ENCODE measurements around the genes C2CD4D, LCE3A, LCE2B and LCE1F.

GRCh38 chr1:151827469-151828003 is 4.1 kb downstream of the RORC start:
- PRO-cap: no peak
- RAMPAGE, long total RNA, 4 experiments: no peak in any of the 4 experiments

DNA sequence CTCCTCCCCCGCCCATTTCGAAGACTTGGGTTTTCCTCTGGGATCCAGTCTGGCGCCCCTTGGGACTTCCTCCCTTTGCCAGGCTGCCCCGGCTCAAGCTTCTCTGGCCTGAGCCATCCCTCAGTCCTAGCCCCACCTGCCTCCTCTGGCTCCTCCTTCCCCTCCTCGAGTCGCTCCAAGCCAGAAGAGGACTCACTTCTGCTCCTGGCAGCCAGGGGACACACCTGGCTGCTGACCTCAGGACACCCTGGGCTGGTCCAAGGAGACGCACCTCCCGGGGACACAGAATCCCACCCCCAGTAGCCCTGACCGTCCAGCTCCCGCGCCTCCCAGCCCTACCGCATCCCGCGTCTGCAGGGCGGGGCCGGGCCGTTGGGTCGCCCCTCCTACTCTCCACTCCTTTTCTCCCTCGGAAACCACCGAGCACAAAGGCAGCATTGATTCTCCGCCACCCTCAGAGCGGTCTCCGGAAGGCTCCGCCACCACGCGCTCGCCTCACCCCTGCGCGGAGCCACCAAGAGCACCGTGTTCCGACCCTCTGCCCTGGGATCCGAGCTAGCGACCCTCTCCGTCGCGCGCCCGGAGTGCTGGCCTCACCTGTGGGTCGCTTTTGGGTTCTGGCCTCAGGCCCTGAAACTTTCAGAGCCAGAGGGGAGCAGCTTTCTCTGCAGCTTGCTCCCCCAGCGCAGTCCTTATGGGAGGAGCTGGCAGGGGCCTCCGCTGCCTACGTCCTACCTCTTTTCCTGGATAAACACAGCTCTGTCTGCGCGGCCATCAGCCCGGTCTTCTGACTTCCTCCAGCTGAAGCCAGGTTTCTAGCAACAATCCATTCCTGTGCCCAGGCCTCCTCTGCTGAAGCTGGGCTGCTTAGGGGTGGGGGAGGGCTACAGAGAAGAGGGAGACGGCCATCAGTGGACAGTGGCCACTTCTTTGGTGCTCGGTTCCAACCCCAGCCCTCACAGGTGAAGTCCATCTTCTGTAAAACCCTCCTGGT is at the start of gene C2CD4D:
Gene C2CD4D, minus strand, starts transcription at position 353 of the 994 bp plus-strand sequence.
- PRO-cap: no peak
- RAMPAGE, long total RNA, 4 experiments: no peak in any of the 4 experiments

DNA sequence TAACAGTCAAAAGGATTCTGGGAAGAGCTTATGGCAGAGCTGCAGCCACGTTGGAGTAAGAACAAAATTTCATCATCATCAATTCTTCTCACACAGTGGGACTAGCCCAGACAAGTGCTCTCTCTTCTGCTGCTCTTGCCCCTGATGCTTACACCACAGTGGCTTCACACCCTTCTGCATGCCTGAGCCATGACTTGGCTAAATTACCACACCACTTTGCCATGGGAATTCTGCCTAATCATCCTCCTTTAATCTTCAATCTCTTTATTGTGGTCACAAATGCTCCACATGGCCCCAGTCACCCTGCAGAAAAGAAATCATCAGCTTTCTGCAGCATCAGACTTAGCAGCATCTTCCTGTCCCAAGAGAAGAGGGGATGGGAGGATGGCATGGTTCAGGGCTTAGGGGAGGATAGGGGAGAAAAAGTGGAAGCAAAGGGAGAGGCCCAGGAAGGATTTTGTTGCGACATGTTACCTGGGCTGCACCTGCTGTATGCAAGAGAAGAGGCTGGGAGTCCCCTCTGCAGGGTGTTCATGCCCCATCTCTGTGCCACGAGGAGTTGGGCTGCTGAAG is 8.9 kb upstream of the RPTN start:
- PRO-cap: no peak
- RAMPAGE, long total RNA, 4 experiments: no peak in any of the 4 experiments

- PRO-cap: no peak
- RAMPAGE, long total RNA, 4 experiments: no peak in any of the 4 experiments
Observed at GRCh38 chr1:152623038-152623326, at the start of gene LCE3A. Gene LCE3A, minus strand, starts transcription at chr1:152623103.

- PRO-cap: no peak
- RAMPAGE, long total RNA, 4 experiments: no peak in any of the 4 experiments
Observed at GRCh38 chr1:152685915-152686366, at the start of gene LCE2B. Gene LCE2B, plus strand, starts transcription at chr1:152686123.

GRCh38 chr1:152774879-152775373 is at the start of gene LCE1F:
Gene LCE1F, plus strand, starts transcription at chr1:152775140.
- PRO-cap: no peak
- RAMPAGE, long total RNA, 4 experiments: no peak in any of the 4 experiments

- PRO-cap: no peak
- RAMPAGE, long total RNA, 4 experiments: no peak in any of the 4 experiments
Observed at GRCh38 chr1:153334634-153335230, 13.9 kb downstream of the PGLYRP4 start.

DNA sequence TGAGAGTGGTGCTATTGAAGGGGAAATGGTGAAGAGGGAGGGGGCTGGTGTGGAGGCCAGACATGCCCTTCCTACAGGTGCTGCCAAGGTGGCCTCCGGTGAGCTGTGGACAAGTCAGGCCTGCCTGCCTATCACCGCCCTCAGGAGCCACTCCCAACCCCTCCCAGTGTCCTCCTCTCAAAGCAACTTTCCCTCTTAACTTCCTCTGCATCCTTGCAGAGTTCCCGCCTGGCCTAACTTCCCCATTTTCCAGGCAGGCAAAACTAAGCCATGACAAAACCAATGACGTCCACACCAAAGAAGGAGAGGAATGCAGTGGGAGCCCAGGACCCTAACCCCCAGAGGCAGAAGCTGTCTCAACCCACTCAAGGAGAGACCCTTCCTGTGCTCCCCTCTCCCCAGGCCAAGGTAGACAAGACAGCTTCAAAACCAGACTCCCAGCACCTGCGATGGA is 948 bp upstream of the S100A6 start:
- PRO-cap: no peak
- RAMPAGE, long total RNA, 4 experiments: no peak in any of the 4 experiments

DNA sequence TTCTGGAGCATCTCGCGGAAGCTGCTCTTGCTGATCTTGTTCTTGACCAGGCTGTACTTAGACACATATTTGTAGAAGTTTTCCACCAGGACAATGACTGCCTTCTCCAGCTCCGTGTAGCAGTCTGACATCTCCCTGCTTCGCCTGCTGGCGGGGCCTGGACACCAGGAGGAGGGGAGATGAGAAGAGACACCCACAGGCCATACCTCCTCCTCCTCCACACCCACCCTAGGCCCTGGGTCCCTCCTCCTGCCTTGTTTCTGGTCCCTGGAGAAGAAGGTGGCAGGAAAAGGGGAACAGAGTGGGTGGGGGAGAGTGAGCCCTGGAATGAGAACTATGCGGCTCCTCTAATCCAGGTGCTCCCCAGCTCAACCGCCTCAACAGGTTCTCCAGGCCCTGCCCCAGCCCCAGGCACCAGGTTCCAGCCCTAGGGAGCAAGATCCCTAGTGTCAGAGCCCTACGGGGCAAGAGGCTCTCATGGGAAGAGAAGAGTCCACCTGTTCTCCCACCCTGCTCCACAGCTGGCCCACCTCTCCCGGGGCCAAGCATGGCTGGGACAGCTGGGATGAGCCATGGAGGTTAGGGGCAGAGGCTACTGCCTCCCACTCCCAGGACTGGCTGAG is 4.8 kb downstream of the S100A16 start:
- PRO-cap: no peak
- RAMPAGE, long total RNA, 4 experiments: no peak in any of the 4 experiments

DNA sequence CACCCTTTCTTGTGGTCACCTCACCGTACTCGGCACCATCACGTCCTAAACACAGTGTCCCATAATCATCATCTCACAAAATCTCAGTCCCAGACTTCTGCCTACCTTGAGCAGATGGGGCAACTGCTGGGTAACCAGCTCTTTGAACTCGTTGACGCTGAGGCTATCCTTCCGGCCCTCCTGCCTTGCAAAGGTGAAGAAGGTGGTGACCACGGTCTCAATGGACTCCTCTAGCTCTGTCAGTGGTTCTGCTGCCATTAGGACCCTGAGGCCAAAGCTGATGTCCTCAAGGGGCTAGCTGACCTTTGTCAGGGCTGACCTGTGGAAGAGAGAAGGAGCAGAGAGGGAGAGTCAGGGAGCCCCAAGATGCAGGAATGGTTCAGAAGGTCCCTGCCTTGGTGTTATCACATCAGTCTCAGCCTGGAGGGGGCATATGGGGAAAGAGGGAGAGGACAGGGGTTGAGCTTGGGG is 1.1 kb downstream of the S100A13 start:
- PRO-cap: no peak
- RAMPAGE, long total RNA, 4 experiments: no peak in any of the 4 experiments

GRCh38 chr1:153805233-153805816 is 30.1 kb downstream of the SLC27A3 start:
- PRO-cap: no peak
- RAMPAGE, long total RNA, 4 experiments: no peak in any of the 4 experiments

DNA sequence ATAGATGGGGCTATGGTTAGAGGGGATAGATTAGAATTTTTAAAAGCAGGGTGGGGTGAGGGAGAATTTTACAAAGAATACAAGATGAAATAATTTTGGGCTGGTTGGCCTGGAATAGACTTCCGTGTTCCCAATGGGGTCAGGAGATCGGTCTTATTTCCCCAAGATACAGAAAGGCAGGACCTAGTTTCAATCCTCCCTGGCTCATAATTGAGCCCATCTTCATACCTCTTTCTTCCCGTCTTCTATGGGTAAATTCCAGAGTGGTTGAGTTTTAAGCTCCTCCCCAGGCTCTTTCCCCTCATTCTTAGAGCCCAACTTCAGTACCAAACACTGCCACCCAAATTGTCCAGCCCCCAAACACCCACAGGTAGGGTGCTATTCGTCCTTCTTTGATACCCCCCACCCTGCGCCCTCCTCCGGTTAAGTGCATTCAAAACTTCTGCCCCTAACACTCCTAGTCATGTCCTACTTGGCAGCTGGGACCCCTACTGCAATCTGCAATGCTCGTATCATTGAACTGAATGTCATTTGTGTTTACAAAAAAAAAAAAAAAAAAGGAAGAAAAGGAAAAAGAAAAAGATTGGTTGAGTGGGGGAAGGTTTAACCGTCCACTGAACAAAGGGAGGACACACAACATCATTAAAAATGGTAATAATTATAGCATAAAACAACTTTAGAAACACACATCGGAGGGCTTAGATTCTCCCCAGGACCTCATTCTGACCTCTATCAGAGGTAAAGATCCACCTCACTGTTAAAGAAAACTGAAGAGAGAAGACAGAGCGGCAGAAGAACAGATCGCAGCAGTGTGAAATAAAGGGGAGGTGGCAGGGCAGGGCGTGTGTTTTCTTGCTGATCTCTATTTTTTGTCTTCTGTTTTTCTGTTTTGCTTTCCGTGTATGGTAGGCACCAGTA is 34.2 kb downstream of the SLC27A3 start:
- PRO-cap: no peak
- RAMPAGE, long total RNA, 4 experiments: no peak in any of the 4 experiments

- PRO-cap: no peak
- RAMPAGE, long total RNA, 4 experiments: no peak in any of the 4 experiments
Observed at GRCh38 chr1:153933117-153933429, 10.3 kb upstream of the GATAD2B start.

- PRO-cap: no peak
- RAMPAGE, long total RNA, 4 experiments: no peak in any of the 4 experiments
Observed at GRCh38 chr1:153940349-153940808, 6.1 kb downstream of the DENND4B start.

GRCh38 chr1:153944315-153944956 is 2.1 kb downstream of the DENND4B start:
- PRO-cap: no peak
- RAMPAGE, long total RNA, 4 experiments: no peak in any of the 4 experiments

GRCh38 chr1:153959665-153960017 is 1.2 kb upstream of the CRTC2 start:
- PRO-cap: no peak
- RAMPAGE, long total RNA, 4 experiments: no peak in any of the 4 experiments

GRCh38 chr1:153968413-153968908 is 759 bp downstream of the CREB3L4 start:
- PRO-cap: no peak
- RAMPAGE, long total RNA, 4 experiments: no peak in any of the 4 experiments

DNA sequence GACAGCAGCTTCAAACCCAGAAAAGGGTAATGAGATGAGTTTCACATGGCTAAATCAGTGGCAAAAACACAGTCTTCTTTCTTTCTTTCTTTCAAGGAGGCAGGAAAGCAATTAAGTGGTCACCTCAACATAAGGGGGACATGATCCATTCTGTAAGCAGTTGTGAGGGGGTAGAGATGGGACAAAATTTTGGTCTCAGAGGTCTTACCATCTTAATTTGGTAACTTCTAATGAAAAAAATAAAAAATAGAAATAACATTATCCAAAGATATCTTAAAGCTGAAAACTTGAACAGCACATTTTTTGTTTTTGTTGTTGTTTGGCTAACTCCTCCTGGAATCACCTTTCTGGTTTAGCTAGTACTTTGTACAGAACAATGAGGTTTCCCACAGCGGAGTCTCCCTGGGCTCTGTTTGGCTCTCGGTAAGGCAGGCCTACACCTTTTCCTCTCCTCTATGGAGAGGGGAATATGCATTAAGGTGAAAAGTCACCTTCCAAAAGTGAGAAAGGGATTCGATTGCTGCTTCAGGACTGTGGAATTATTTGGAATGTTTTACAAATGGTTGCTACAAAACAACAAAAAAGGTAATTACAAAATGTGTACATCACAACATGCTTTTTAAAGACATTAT is 35.0 kb downstream of the TPM3 start:
- PRO-cap: no peak
- RAMPAGE, long total RNA, 4 experiments: no peak in any of the 4 experiments

DNA sequence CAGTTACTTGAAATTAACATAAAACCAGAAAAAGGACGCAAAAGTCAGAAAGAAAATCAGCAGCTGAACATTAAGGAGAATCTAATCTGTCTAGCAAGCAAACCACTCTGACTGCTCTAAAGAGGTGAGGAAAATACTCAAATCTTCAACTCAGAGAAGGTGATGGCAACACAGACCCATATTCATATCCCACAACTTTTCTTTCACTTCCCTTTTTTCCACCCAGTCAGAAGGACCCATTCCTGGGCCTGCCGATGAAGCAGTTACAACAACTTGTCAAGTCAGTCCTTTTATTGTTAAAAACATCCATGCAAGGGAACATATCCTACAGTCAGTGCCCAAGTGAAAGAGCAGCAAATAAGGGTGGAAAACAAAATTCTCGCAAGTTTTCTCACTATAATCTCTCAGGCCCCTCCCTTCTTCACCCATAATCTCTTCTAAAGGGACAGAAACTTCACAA is 33.5 kb downstream of the TPM3 start:
- PRO-cap: no peak
- RAMPAGE, long total RNA, 4 experiments: no peak in any of the 4 experiments

GRCh38 chr1:154221015-154222244 is 675 bp downstream of the UBAP2L start:
- PRO-cap: no peak
- RAMPAGE, long total RNA, 4 experiments: start-site peak on the plus strand in 3 of 4 experiments, at chr1:154221303-154221372 at its widest, 15 to 61 reads per replicate

Measured in omental fat pad (tissue), 4 donors.